HTERT-HM (cell line): ENCODE data around the genes WEE1, SWAP70 and IRAG1.

DNA sequence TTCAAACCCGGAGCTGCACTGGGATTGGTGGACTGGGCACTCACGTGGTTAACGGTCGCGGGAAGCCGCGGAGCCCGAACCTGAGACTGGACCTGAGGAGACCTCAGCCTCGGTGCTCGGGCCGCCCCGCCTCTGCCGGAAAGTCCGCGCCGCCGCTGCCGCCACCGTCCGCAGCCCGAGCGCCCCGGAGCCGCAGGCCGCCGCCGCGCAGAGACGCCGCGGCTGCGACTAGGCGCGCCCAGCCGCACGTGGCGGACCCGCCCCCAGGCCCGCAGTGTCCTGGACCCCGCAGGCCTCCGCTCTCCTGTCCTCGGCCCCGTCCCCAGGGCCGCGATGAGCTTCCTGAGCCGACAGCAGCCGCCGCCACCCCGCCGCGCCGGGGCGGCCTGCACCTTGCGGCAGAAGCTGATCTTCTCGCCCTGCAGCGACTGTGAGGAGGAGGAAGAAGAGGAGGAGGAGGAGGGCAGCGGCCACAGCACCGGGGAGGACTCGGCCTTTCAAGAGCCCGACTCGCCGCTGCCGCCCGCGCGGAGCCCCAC, at the start of gene WEE1:
TSS of gene WEE1 (plus strand) at position 70 of the 539 bp plus-strand sequence.
- RRBS, result 2% methylated on average over 25 of the region's 66 CpGs

- RRBS, result under 1% methylated on average over 12 of the region's 67 CpGs
These were observed at the start of gene SWAP70 for GRCh38 chr11:9663831-9664837. SWAP70 (plus strand) TSS chr11:9664077.

- RRBS, result no CpG with 5 or more reads among the region's 7 CpGs
These were observed 83.8 kb downstream of the SWAP70 start for GRCh38 chr11:9747661-9748163.

- RRBS, result no CpG with 5 or more reads among the region's 5 CpGs
These were observed 101.7 kb downstream of the SWAP70 start for GRCh38 chr11:9765382-9766079.

DNA sequence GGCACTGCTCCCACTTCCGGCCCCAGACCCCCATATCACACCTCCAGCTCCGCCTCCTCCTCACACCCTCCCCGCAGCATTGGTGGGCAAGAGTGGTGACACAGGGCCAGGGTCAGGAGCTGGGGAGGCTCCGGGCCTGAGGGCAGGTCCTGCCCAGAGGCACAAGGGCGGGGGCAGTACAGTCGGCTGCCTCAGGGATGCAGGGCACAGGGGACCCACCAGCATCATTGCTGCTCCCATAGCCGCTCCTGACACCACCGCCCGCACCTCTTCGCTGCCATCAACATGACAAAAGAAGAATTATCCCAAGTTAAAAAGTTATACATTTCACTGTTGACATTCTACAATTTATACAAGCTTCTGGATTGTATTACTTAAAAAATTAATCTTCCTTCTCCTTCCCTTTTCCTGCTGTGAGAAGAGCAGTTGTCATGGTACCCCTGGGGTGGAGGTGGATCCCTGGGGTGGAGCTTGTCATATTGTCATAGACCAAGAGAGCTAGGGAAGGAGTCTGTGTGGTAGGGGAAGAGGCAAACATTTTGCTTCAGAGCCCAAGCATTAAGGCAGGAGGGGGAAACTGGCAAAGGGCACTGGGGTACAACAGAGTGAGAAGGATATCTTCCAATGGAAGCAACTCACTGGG, 4.1 kb downstream of the SBF2 start:
- RRBS, result 22% methylated on average over 1 of the region's 10 CpGs

- RRBS, result no CpG with 5 or more reads among the region's 24 CpGs
These were observed 1.0 kb upstream of the ADM start for GRCh38 chr11:10303669-10304389.

DNA sequence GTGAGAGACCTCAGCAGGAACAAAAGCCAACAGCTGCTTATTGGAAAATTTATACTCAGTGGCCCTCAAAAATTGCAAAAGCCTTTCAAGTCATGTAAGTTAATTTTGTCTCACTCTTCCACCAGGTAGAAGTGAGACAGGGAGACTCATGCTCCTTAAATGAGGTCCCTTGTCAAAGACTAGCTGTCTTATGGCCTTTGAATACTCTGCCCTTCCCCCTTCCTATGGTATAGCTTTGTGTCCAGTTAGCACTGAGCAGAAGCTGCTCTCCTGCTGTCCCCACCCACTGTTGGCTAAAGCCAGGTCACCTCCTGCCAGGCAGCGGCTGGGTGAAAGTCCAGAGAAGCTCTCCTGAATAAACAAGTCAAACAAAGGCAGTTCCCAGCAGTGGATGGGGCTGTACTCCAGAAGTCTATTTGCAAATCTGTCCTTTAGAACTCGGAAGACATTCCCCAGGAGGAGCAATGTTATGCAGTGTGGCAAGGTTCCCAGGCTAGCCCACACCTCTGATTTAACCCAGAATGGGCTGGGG, 21.5 kb downstream of the ADM start:
- RRBS, result no CpG with 5 or more reads among the region's 2 CpGs

GRCh38 chr11:10350486-10350999, 45.7 kb downstream of the ADM start:
- RRBS, result no CpG with 5 or more reads among the region's 2 CpGs

DNA sequence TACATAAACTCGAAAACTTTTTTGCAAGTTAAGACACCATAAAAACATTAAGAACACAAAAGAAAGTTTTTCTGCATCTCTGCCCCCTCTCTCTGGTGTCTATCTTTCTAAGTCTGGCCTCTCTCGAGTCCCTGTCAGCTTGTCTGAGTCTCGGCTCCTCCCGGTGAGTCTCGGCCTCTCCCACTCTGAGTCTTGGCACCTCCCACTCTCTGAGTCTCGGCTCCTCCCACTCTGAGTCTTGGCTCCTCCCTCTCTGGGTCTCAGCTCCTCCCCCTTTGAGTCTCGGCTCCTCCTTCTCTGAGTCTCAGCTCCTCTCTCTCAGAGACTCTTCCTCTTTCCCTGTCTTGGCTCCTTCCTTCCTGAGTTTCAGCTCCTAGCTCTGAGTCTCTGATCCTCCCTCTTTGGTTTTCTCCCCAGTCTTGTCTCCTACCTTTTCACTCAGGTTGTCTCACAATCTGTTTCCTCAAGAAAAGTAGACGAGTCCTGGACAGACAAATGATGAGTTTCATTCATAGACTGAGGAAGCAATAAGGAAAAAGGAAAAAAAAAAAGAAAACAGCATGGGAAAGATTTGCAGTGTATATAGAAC, 72.5 kb upstream of the AMPD3 start:
- RRBS, result no CpG with 5 or more reads among the region's 8 CpGs

DNA sequence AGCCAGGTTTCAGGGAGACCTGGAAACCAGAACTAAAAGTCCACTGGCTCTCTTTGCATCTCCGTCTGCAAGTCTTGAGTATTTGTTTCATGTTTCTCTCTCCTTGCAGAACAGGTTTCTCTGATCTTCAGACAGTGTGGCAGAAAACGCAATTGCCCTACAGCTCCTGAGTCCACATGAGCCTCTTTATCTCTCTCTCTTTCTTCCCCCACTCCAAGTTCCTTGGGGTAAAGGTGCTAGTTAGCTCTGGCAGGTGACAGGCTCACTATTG, 66.9 kb upstream of the AMPD3 start:
- RRBS, result no CpG with 5 or more reads among the region's 2 CpGs

DNA sequence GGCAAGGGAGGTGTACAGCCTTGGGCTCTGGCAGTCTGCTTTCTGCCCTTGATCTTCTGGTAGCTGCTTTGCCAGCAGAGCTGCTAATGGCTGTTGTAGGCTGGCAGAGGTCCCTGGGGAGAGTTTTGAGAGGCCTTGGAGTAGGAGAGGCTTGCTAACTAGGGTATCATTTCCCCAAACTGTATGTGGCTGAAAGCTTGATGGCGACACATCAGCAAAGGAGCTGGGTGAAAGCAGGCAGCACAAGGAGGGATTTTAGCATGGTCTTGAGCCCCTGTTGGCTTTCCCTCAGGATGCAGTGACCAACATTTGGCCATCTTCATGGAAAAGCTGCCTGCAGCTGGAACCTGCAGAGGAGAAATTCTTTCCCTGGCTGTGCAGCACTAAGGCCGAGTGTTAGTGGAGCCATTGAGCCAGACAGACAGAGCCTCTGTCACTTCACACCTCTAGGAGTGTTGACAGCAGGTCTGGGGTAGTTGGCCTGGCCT, 3.5 kb upstream of the AMPD3 start:
- RRBS, result no CpG with 5 or more reads among the region's 2 CpGs

DNA sequence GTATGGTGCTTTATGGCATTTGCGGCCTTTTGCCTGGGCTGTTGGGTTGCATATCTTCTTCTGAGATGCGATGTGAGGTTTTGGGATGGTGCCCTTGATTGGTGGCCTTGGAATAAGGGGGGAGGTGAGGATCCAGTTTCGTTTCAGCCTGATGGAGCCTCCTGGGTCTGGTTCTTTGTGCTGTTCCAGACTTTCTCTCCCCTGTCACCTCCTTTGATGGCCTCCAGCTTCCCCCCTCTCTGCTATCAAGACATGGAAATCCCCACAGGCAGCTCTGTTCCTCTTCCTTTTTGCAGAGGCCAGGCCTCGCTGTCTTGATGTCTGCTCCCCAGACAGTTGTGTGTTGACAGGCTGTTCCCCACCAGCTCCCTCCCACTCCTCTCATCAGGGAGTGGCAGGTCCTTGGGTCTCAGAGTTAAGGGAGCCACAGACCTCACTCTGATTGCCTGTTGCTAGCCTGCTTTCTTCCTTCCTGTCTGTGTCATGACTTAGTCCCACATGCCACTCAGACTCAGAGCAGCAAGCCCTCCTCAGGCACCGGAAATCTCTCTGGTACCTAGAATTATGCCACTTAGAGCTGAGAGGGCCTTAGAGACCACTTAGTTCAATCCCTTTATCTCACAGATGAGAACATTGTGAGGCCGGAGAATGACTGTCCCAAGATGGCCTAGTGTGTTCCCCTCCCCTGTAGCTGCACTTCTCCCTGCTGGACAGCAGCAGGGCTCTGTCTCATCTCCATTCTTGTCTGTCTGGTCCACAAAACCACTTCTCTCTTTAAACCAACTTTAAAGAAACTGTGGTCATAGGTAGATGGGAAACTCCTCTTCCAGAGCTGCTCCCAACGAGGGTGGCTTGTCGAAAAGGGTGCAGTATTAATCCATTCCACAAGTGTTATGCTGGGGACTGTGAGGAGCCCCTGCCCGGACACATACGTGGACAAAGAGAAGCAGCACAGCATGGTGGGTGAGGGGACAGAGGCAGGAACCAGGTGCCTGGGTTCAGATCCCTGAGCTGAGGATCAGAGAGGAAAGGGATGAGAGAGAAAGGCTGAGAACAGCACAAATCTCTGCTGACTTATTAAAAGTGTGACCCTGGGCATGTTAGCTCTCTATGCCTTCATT, 4.1 kb downstream of the AMPD3 start:
- RRBS, result 72% methylated on average over 2 of the region's 10 CpGs

GRCh38 chr11:10468459-10469172, 13.6 kb downstream of the AMPD3 start:
- RRBS, result no CpG with 5 or more reads among the region's 4 CpGs

DNA sequence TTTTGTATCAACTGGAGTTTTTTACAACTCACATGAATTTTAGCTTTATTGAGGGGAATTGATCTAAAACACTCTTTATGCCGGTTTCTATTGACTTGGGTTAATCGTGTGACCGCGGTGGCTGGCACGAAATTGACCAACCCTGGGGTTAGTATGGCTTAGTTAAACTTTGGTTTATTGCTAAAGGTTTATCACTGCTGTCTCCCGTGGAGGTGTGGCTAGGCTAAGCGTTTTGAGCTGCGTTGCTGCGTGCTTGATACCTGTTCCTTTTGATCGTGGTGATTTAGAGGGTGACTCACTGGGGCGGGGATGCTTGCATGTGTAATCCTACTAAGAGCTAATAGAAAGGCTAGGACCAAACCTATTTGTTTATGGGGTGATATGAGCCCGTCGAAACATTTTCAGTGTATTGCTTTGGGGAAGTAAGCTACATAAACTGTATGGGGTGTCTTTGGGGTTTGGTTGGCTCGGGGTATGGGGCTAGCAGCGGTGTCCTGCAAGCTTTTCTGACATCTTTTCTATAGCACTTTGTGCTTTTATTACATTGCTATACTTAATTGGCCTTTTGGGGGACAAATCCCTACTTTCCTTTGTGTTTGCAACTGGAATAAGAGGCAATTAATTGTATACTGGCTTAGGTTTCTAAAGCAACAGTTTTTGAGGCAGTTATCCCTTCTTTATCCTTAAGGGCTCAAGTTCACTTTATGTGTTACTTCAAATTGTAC, 31.0 kb downstream of the RNF141 start:
- RRBS, result no CpG with 5 or more reads among the region's 15 CpGs

- RRBS, result no CpG with 5 or more reads among the region's 7 CpGs
These were observed 2.4 kb downstream of the IRAG1 start for GRCh38 chr11:10691061-10691725.

- RRBS, result 13% methylated on average over 4 of the region's 21 CpGs
These were observed at the start of gene IRAG1 for GRCh38 chr11:10693353-10694188. IRAG1 (minus strand) TSS chr11:10693755.

DNA sequence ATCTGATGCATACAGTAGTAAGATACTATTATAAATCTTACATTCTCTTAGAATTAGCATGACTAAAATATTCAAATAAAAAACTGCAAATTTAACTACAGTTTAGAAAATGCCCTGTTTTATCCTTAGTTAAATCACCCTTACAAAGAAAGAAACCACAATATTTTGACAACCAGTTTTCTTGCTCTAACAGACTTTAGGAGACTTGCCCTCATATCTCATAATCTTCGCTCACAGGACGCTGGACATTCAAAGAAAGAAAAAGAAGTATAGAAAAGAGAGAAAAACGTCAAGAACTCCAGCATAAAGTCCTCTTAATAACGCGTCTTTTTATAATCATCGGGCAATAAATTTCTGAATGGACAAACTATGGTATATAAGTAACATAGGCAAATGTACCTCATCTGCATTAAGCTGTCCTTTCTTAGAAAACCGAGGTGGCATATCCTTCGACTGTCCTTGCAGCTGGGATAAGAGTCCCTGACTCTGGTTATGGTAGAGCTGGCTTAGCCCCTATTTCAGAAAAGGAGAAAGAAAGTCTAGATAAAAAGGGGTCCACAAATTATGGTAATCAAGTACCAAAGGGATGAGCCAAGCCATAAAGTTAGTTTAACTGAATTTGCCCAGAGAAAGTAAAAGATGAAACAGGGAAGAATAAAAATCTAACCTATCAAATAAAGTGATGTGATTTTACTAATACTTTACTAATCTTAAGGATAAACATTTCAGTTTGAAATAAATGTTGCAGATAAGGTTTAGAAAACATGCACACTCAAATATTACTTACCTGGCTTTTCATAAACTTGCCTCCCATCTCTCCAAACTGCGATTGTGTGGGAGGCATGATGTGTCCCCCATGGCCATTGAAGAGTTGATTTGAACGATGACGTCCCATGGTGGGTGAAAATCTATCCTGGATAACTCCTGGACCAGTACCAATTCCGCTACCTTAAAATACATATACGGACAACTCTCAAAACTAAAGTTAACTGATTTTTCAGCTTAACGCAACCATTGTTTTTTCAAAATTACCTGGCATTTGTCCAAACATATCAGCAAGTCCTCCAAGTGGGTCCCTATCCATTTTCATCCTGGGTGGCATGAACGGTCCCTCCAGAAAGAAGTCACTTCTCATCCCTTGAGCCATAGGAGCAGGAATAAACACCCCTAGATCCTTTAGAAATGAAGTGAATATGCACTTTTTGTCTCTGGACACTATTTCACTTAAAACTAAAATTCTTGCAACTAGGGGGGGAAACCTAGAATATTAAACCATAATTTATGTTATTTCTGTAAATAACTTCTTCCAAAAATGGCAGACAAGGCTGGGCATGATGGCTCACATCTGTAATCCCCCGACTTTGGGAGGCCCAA, 7.0 kb downstream of the EIF4G2 start:
- RRBS, result no CpG with 5 or more reads among the region's 16 CpGs

- RRBS, result no CpG with 5 or more reads among the region's 13 CpGs
These were observed 196.6 kb downstream of the CSNK2A3 start for GRCh38 chr11:11156432-11156830.

DNA sequence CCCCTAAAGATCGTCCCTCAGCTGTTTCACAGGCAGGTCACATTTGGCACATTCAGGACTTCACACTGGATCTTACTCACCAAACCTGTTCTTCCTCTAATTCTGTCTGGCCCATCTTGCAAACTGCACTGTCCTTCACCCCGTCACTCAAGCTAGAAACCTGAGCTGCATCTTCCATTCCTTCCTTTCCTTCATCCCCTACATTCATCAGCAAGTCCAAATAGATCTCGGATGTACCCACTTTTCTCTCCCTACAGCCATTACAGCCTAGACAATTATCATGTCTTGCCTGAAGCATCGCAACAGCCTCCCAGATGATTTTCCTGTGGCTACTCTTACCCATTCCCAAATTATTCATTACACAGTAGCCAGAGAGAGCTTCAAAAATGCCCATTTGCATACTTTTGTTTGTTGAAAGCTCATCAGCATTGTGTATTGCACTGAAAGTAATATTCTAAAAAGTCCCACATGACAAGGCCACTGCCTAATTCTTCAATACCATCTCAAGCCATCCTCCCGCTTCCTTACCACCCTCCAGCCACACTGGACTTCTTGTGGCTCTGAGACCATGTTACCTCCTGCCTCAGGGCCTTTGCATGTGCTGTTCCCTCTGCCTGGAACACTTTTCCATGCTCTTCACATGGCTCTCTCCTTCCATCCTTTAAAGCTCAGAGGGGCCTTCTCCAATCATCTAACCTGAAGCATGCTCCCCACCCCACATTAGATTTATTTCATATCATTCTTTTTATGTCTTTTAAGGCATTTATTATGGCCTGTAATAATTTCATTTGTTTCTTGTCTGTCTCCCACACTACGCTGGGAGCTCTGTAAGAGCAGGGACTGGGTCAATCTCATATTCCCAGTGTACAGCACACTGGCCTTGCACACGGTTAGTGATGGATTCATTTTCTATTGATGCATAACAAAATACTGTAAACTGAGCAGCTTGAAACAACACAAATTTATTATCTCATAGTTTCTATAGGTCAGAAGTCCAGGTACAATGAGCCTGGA, 61.1 kb upstream of the CSNK2A3 start:
- RRBS, result no CpG with 5 or more reads among the region's 7 CpGs

DNA sequence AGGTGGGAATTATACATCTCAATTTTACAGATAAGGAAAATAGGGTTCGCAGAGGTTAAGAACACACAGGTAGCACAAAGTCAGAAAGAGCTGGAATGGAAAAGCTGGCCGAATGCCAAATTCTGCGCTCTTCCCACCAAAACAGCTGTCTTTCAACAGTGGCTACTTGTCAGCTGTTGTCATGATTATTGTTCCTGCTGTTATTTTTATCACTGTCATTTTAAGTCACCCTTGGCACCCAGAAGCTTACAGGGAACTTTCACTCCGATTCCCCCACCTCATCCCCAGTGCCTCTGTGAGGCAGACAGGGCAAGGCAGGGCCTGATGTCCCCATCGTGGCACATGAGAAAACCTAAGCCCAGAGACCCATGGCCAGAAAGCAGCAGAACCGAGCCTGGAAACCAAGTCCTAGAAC, 74.5 kb upstream of the CSNK2A3 start:
- RRBS, result no CpG with 5 or more reads among the region's 6 CpGs